Osteoblast (primary cell): ENCODE results near the genes OR6M1, OR10G6, OR10G8, HEPACAM and VSIG10L2.

- CAGE, long polyA plus RNA = no peak
- RRBS = no CpG with 5 or more reads among the region's 4 CpGs
These were observed 104.0 kb upstream of the CLMP start for GRCh38 chr11:123299113-123299451.

GRCh38 chr11:123302669-123303198 lies 107.7 kb upstream of the CLMP start:
- CAGE, long polyA plus RNA = no peak
- RRBS = no CpG with 5 or more reads among the region's 10 CpGs

DNA sequence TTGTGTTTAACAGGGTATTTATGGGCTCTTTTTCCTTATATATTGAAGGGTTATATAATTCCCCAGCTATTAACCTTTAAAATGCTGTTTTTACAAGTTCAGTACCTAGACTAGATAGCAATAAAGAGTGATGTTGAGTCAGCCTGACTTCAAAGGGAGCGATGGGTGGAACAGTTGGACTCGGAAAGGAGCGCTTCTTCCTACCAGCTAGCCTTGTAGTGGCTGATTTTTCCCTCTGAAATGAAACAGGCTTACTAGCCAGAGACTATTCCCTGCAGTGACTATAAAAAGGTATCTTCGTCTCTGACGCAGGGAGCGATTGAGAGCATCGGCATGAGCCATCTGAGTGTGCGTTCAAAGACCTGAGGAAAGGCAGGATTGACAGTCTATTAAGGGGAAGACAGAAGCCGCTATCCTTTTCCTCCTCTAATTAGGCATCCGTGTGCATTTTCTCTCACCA lies 66.0 kb upstream of the GRAMD1B start:
- CAGE, long polyA plus RNA = no peak
- RRBS = no CpG with 5 or more reads among the region's 10 CpGs

- CAGE, long polyA plus RNA = no peak
- RRBS = 2% methylated on average over 14 of the region's 66 CpGs
These were observed 913 bp downstream of the GRAMD1B start for GRCh38 chr11:123430757-123431606.

GRCh38 chr11:123431792-123432032 lies 1.6 kb downstream of the GRAMD1B start:
- CAGE, long polyA plus RNA = no peak
- RRBS = no CpG with 5 or more reads among the region's 4 CpGs

- CAGE, long polyA plus RNA = no peak
- RRBS = no CpG with 5 or more reads among the region's 4 CpGs
These were observed 20.5 kb downstream of the GRAMD1B start for GRCh38 chr11:123450530-123451050.

DNA sequence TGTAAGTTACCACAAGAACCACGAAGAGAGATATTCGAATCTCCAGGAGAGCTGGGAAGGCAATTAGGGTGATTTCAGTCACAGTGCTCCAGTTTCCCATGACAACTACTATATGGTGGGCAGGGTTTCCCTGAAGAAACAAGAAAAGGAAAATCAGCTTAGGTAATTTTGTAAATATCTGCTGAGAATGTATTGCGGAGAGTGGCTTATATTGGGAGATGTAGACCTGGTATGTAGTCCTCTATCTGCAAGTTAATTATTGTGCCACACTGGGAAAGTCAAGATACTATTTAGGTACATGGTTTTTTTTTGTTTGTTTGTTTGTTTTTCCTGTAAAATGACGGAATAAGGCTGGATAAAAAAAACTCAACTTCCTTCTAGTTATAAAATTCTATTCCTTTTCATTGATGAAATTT lies at the start of gene OR6M1:
Gene OR6M1, minus strand, starts transcription at position 100 of the 416 bp plus-strand sequence.
- CAGE, long polyA plus RNA = no peak
- RRBS = no CpG with 5 or more reads among the region's 4 CpGs

GRCh38 chr11:123994986-123995600 lies at the start of gene OR10G6:
OR10G6 (minus strand) TSS chr11:123995161.
- CAGE, long polyA plus RNA = no peak
- RRBS = no CpG with 5 or more reads among the region's 2 CpGs

DNA sequence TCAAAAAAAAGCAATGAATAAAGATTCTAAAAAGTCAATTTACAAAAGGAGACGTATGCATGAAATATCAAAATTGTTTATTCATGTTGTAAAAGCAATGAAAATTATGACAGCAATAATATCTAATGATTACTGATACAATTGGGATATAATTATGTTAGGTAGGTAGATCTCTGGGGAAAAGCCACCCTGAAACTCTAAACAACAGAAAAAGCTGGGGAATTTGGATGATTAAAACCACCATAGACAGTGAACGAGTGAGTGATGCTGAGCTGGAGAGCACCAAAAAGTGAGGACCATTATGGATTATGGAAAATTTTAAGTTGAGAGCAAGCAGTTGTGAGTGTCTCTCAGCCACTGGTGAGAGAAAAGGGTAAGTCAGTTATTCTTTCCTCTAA lies at the start of gene OR10G8:
Gene OR10G8, plus strand, starts transcription at position 304 of the 398 bp plus-strand sequence.
- CAGE, long polyA plus RNA = no peak
- RRBS = no CpG with 5 or more reads among the region's 2 CpGs

- CAGE, long polyA plus RNA = no peak
- RRBS = 11% methylated on average over 2 of the region's 5 CpGs
These were observed 690 bp downstream of the VWA5A start for GRCh38 chr11:124115983-124116296.

GRCh38 chr11:124632513-124633799 lies 10.3 kb downstream of the TBRG1 start:
- CAGE, long polyA plus RNA = no peak
- RRBS = no CpG with 5 or more reads among the region's 6 CpGs

DNA sequence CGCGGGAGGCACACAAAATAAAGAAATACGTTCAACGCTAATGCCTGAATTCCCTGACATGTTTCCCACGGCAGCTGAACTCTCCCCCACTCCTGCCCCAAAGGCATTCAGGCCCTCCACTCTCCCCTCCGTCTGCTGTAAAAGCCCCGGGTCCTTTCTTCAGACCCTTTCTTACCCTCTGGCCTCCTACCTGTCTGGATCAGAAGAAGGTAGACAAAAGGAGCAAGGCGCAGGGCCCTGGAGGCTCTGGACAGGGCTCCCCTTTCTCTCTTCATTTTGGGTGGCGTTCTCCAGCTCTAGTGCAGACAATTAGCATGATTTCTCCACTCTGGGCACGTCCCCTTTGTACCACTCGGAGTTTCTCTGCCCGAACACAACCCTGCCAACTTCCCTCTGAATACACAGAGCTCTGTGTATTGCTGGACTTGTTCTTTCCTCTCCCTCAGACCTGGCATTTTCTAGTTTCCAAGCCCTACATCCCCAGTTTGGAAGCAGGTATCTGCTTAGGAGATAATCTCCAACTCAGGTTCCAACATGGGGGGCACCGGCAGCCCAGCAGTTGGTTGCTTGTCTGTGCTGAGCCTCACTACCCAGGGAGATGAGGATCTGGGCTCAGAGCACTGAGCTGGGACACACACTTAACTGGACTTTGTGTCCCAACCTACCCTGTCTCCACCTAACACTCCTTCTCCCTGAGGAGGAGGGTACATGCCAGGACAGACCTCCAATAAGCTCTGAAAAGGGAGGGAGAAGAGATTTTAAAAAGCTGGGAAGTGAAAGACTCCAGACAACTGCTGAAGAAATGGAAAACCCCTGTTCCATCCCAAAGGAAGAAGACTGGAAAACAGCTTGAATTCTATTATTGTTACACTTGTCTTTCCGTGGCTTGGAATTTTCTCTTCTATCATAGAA lies at the start of gene HEPACAM:
Gene HEPACAM, minus strand, starts transcription at position 316 of the 912 bp plus-strand sequence.
- CAGE, long polyA plus RNA = no peak
- RRBS = no CpG with 5 or more reads among the region's 14 CpGs

DNA sequence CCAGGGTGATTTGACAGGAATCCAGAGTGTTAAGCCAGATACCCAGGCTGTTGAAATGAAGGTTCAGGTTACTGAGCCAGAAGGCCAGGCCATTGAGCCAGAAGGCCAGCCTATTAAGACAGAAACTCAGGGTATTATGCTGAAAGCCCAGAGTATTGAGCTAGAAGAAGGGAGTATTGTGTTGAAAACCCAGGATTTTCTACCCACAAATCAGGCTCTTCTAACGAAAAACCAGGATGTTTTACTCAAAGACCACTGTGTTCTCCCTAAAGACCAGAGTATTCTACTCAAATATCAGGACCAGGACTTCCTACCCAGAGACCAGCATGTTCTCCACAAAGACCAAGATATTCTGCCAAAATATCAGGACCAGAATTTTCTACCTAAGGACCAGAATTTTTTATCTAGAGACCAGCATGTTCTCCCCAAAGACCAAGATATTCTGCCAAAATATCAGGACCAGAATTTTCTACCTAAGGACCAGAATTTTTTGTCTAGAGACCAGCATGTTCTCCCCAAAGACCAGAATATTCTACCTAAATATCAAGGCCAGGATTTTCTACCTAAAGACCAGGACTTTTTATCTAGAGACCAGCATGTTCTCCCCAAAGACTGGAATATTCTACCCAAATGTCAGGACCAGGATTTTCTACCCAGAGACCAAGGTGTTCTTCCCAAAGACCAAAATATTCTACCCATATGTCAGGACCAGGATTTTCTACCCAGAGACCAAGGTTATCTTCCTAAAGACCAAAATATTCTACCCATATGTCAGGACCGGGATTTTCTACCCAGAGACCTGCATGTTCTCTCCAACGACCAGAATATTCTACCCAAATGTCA lies 33.5 kb downstream of the CCDC15 start:
- CAGE, long polyA plus RNA = no peak
- RRBS = no CpG with 5 or more reads among the region's 3 CpGs

DNA sequence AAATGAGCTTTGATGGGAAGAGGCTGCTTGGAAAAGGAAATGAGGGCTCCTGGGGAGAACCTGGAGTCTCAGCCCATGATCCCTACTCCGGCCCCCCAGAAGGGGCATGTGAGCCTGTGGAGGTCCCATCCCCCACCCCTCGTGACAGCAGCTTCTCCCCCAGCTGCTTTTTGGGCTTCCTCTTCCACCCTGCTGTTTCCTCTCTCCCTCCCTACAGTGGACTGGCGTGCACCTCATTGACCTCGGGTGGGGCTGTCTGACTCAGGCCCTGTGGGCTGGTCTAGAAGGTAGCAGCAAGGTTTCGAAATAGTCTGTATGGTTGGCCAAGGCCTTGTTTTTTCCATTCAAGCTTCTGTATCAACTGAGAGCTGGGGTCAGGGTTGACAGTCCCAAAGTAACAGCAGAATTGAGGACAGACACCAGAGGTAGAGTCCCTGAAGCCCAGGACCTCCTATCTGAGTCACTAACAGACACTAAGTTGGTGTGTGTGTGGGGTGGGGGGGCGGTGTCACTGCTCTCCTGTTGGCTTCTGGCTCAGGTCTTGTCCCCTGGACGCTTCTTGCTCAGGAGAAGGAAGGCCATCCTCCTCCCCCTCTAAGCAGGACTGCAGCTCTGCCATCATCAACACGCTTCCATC lies 7.7 kb downstream of the SLC37A2 start:
- CAGE, long polyA plus RNA = no peak
- RRBS = no CpG with 5 or more reads among the region's 8 CpGs

GRCh38 chr11:125124004-125124623 lies 12.7 kb upstream of the TMEM218 start:
- CAGE, long polyA plus RNA = no peak
- RRBS = no CpG with 5 or more reads among the region's 9 CpGs

GRCh38 chr11:125168132-125168672 lies 3.7 kb downstream of the PKNOX2 start:
- CAGE, long polyA plus RNA = no peak
- RRBS = no CpG with 5 or more reads among the region's 4 CpGs

GRCh38 chr11:125214612-125215357 lies 50.2 kb downstream of the PKNOX2 start:
- CAGE, long polyA plus RNA = no peak
- RRBS = no CpG with 5 or more reads among the region's 13 CpGs

GRCh38 chr11:125335034-125335586 lies 161.0 kb downstream of the FEZ1 start:
- CAGE, long polyA plus RNA = no peak
- RRBS = no CpG with 5 or more reads among the region's 7 CpGs

- CAGE, long polyA plus RNA = no peak
- RRBS = no CpG with 5 or more reads among the region's 28 CpGs
These were observed 1.3 kb downstream of the CHEK1 start for GRCh38 chr11:125626034-125626879.

- CAGE, long polyA plus RNA = no peak
- RRBS = no CpG with 5 or more reads among the region's 5 CpGs
These were observed at the start of gene VSIG10L2 for GRCh38 chr11:125946029-125946328. VSIG10L2 (plus strand) TSS chr11:125946044.